Kidney (tissue), 2 donors: ENCODE results near the gene ARHGAP5.

- PRO-cap, result bidirectional peak, plus-strand start at chr14:32077295, minus-strand start at chr14:32077115; bidirectional peak, plus-strand start at chr14:32077545, minus-strand start at chr14:32077527
- RRBS, result 1% methylated on average over 15 of the region's 44 CpGs
Measured at GRCh38 chr14:32077207-32077576, at the start of gene ARHGAP5. Gene ARHGAP5 (plus strand): TSS chr14:32077304.

DNA sequence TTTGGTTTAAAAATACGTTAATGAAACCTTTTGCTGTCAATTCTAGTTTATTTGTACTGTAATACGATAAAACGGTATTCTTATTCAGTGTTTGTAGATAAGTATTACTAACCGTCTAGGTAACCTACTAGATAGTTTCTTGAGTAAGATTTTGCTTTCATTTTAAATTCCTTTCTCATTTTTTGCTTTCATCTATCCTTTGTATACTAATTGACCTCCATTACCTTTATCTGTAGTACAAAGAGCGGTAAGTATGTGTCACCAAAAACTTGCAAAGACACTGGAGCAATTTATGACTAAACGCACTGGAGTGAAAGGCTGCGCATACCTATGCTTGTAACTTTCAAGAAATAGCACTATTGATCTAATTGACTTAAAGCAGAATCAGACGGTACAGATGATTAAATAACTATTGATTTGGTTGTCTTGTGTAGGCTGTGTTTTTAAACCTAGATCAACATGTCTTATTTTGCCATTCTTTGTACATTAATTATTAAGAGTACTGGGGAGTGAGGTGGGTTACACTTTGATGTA is 1.8 kb downstream of the ARHGAP5 start:
- PRO-cap, result no peak
- RRBS, result no CpG with 5 or more reads among the region's 8 CpGs

- PRO-cap, result no peak
- RRBS, result no CpG with 5 or more reads among the region's 3 CpGs
Measured at GRCh38 chr14:32091427-32092235, 14.5 kb downstream of the ARHGAP5 start.

- PRO-cap, result no peak
- RRBS, result no CpG with 5 or more reads among the region's 3 CpGs
Measured at GRCh38 chr14:32093332-32093814, 16.3 kb downstream of the ARHGAP5 start.

DNA sequence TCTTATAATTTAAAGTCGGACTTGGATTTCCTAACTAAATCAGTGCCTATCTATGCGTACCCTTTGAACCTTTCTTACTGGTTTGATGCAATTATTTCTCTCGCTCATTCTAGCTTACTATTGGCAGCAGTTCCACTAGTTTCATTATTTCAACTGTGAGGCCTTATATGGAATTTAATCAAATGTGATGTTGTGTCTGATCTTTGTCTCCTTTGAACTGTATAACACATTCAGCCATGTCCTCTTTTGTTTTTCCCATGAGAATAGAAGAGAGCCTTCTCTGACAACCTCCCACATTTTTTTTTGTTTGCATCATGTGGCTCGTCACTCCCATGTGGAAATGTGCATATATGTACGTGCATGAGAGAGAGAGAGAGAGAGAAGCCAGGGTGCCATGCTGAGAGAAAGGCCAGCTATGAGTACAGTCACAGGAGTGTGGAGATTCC is 48.1 kb downstream of the AKAP6 start:
- PRO-cap, result no peak
- RRBS, result no CpG with 5 or more reads among the region's 5 CpGs

DNA sequence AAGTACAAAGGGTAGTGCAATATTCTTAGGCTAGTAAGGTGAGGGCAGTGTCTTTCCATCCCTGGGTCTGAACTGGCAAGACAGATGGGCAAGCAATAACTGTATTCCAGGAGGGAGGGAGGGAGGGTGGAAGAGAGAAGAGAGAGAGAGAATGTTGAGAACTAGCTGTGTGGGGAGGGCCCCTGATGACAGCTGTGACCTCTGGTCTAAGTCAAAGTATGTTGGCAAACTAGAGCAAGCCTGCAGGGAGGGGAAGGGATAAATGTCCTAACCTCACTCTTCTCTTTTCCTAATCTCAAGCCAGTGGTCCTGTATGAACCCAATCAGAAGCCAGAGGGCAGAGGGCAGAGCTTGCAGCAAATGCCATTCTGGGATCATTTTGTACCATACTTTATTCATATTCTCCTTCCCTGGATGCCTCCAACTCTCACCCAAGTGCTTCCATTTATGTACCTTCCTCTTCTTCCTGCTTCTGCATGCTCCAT is 75.8 kb downstream of the AKAP6 start:
- PRO-cap, result no peak

DNA sequence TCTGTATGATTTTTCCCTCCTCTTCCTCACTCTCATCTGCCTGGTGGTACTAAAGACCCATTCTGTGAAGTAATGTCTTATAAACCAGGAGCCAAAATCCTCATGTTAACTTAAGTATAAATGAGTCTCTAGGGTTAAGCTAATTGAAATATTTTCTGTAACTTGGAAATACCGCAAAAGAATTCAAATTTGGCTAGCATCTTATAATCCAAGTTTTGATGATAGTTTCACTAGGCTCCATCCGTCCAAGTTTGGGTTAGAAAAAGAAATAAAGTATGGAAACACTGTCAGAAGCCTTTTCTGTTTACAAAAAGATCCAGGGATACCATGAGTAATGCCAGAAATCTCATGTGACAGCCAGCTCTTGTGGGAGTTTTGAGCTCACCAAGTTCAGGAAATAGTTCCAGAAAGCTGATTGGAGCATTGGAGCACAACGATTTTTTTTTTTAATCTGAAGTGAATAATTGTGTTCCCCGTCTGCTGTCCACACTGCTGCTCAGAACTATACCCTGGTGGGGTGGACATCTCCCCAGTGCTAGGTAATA is 229.7 kb upstream of the NPAS3 start:
- PRO-cap, result unidirectional peak, plus-strand start at position 406 of the sequence; unidirectional peak, plus-strand start at position 489 of the sequence
- RRBS, result no CpG with 5 or more reads among the region's 4 CpGs

GRCh38 chr14:32940443-32940765 is 1.7 kb downstream of the NPAS3 start:
- PRO-cap, result no peak
- RRBS, result no CpG with 5 or more reads among the region's 8 CpGs

GRCh38 chr14:32986614-32987305 is 48.1 kb downstream of the NPAS3 start:
- PRO-cap, result no peak
- RRBS, result no CpG with 5 or more reads among the region's 9 CpGs

GRCh38 chr14:34018562-34019305 is 67.9 kb upstream of the EGLN3 start:
- PRO-cap, result no peak
- RRBS, result no CpG with 5 or more reads among the region's 18 CpGs

- PRO-cap, result bidirectional peak, plus-strand start at chr14:34060535, minus-strand start at chr14:34060228
- RRBS, result 3% methylated on average over 32 of the region's 93 CpGs
Measured at GRCh38 chr14:34060050-34061209, 109.6 kb upstream of the EGLN3 start.

DNA sequence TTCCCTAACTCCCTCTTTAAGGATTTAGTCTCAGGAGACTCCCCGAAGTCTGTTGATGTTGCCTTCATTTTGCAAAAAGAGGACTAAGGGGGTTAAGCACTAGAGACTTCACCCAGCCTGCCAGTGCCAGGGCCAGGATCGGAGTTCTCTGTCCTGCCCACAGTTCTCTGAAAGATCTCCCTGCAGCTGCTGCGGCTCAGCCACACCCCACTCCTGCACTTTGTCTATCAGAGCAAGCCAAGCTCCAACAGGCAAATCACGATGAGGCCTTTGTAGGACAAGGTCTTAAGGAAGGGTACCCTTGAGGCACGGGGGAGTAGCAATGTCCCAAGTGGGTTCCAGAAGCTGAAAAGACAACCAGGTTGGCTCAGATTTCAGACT is 148.8 kb upstream of the EGLN3 start:
- PRO-cap, result no peak
- RRBS, result no CpG with 5 or more reads among the region's 5 CpGs

DNA sequence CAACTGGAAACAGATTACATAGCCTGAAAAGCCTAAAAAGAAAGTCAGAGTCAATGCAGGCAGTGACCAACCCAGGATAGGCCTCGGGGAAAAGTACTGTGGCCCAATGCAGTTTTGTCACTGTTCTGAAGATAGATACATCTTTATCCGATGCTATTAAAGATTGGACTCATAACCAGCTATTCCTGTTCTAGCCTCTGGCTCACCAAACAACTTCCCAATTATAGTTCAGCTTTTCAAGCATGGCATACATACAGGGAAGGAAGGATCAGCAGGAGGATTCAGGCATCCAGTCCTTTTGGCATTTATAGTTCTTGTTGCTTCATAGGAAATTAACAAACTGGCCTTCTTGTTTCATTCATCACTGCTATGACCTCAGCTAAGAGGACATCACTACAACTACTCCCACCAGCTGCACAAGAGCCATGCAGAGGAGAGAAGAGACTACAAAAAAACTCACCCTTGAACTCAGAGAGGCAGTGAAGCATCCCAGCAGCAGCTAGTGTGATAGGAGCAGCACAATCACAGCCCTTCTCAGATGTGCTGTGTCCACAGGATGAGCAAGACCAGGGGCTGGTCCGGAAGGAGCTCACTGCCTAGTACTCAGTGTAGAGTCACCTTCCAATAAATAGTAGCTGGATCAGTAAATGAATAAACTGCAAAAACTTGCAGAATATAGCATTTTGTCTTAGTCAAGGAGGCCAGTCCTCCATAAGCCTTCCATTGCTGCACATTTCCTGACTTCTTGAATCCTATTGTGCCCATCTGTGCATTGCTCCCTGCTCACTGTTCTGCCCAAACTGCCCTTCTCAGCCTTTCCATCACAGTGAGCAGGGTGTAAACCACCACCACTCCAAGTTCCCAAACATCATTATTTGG is 100.4 kb downstream of the SPTSSA start:
- PRO-cap, result no peak
- RRBS, result no CpG with 5 or more reads among the region's 3 CpGs

DNA sequence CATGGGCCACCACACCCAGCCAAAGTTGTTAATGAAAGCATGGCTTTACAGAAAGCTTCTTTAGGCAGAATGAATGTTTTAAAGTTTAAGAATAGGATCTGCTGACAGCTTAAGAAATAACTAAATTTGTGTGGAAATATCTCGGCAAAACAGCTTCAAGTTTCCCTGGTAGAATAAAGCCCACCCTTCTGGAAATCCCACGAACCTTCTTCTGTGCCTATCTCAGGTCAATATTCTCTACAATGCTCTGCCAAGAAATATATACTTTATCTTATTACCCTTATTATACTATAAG is 858 bp downstream of the EAPP start:
- PRO-cap, result no peak
- RRBS, result no CpG with 5 or more reads among the region's 2 CpGs

- PRO-cap, result no peak
- RRBS, result no CpG with 5 or more reads among the region's 1 CpG
Measured at GRCh38 chr14:34800948-34801319, 74.2 kb downstream of the BAZ1A start.

- PRO-cap, result bidirectional peak, plus-strand start at chr14:34873468, minus-strand start at chr14:34873522; bidirectional peak, plus-strand start at chr14:34873790, minus-strand start at chr14:34873739; bidirectional peak, plus-strand start at chr14:34874204, minus-strand start at chr14:34874114
- RRBS, result under 1% methylated on average over 34 of the region's 80 CpGs
Measured at GRCh38 chr14:34873148-34874258, 1.7 kb downstream of the BAZ1A start.

- PRO-cap, result unidirectional peak, plus-strand start at chr14:34931396
- RRBS, result no CpG with 5 or more reads among the region's 2 CpGs
Measured at GRCh38 chr14:34931111-34931715, 51.6 kb upstream of the SRP54 start.

DNA sequence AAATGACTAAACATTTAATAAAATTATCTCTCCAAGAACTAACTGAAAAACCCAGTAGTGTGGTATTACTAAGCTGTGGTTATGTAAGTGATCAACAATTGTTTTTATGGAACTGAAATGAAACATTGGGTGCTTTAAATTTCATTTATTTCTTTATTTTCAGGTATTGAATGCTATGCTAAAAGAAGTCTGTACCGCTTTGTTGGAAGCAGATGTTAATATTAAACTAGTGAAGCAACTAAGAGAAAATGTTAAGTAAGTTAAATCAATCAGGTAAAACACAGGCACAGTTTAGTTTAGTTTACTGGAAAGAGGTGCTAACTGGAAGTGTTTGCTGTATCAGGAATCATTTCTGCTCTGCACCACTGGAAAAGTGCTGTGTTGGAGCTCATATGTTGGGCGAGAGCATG is 16.6 kb downstream of the SRP54 start:
- PRO-cap, result no peak
- RRBS, result no CpG with 5 or more reads among the region's 2 CpGs

GRCh38 chr14:35290163-35290769 is 1.9 kb upstream of the PSMA6 start:
- PRO-cap, result no peak
- RRBS, result no CpG with 5 or more reads among the region's 2 CpGs

GRCh38 chr14:35398084-35398801 is 6.3 kb downstream of the NFKBIA start:
- PRO-cap, result bidirectional peak, plus-strand start at chr14:35398280, minus-strand start at chr14:35397999
- RRBS, result no CpG with 5 or more reads among the region's 7 CpGs